H4 (cell line): ENCODE measurements around a stretch of chr15.

- RAMPAGE, long total RNA = no peak
These were observed 64.3 kb upstream of the AKAP13 start for GRCh38 chr15:85316029-85316514.

GRCh38 chr15:85379626-85380082, 749 bp upstream of the AKAP13 start:
- RAMPAGE, long total RNA = no peak

- RAMPAGE, long total RNA = no peak
These were observed 252 bp upstream of the AKAP13 start for GRCh38 chr15:85380232-85380469.

- RAMPAGE, long total RNA = no peak
These were observed 2.0 kb downstream of the AKAP13 start for GRCh38 chr15:85382326-85382824.

- RAMPAGE, long total RNA = no peak
These were observed 4.9 kb downstream of the AKAP13 start for GRCh38 chr15:85385272-85385661.

GRCh38 chr15:85457414-85457903, 77.1 kb downstream of the AKAP13 start:
- RAMPAGE, long total RNA = no peak

DNA sequence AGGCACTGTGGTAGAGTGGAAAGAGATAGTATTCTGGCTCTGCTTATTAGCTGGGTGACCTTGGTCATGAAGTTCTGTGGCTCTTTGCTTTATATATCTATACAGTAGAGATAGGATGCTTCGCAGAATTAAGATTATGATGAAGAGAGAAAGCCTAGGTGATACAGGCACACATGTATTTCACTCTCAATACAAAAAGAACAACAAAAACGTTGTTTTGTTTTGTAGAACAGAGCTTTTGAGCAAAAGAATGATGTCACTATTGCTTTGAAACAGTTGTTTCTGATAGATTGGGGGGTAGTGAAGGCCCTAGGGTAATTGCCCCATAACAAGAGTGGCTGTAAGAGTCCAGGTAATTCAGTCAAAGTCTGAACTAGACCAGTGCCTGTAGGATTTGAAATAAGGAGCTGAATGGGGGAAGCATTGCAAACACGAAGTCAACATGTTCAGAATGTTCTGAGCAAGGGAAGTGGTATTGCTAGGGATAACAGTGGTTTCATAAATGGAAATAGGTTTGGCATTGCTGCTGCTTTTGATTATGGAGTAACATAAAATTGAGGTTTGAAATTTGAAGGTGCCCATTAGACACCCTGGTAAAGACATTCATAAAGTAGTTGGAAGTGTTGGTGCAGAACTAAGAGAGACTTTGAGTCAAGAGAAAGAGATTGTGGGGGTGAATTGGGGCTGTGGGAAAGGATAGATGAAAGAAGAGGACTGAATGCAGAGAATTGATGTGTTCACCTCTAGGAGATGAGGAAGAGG, 188.4 kb downstream of the AKAP13 start:
- RAMPAGE, long total RNA = no peak

DNA sequence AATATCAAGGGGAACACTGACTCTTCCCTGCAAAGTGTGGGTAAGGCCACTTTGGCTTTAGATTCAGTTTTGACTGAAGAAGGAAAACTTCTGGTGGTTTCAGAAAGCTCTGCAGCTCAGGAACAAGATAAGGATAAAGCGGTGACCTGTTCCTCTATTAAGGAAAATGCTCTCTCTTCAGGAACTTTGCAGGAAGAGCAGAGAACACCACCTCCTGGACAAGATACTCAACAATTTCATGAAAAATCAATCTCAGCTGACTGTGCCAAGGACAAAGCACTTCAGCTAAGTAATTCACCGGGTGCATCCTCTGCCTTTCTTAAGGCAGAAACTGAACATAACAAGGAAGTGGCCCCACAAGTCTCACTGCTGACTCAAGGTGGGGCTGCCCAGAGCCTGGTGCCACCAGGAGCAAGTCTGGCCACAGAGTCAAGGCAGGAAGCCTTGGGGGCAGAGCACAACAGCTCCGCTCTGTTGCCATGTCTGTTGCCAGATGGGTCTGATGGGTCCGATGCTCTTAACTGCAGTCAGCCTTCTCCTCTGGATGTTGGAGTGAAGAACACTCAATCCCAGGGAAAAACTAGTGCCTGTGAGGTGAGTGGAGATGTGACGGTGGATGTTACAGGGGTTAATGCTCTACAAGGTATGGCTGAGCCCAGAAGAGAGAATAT, 200.5 kb downstream of the AKAP13 start:
- RAMPAGE, long total RNA = no peak

DNA sequence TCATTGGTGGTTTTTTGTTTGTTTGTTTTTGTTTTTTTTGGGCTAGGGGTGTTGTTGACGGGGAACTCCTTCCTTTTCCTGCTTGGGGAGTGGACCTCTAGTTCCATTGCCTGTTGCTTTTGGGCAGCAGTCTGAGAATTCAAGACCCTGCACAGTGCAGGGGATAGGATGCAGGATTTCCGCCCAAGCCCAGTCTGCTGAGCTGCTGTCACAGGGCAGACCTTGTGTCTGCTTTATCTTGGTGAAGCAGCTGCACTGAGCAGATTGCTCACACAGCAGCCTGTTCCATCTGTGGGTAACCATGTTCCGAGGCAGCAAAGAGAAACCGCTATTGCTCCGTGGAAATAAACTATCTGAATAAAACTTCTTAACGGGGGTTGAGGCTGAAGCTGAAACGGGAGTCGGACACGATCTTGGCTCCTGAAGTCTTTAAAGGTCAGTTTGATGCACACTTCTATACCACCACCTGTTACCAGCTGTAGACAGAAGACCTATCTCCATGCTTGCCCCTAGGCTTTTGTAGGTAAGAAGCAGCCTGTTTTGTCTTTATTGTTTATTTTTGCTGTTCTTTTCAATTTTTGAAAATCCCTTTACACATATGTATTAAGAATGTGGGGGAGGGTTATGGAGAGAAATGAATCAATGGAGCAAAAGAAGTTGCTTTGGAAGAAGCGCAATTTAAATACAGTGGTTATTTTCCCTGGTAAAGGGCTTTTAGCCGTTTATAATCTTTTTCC, 202.4 kb downstream of the AKAP13 start:
- RAMPAGE, long total RNA = no peak

DNA sequence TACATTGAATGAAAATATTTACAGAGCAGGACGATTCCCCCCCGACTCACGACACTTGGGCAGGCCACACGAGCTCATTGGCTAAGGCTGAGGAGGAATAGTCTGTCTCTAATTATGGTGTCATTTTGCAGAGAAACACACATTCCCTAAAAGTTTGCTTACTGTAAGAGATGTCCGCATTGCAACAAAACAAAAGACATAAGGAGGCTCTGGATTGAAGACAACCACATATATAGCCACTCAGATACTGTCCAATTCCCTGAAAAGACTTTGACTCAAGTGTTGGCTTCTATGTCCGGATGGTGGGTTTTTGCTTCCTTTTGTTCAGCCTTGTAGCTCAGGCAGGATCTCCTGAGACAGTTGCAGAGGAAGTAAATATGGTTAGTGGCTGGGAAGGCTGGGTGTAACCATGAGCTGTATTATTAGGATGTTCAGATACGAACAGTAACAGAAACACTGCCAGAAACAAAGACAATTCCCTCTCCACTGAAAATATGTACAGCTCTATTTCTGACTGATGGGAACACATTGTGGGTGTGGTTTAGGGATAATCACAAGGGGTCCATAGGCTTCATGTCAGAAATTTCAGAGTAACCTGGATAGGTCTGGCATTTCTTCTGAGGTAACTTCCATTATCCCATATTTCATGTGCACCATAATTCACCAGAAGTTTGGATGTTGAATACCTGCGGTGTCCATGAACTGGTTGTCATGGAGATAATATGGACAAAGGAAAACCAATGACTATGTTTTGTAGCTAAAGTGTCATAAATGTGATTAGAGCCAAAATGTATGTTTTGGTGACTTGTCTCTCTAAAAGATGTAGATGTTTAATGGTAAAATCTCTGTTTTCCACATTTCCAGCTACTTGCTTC, 170.2 kb downstream of the KLHL25 start:
- RAMPAGE, long total RNA = no peak

GRCh38 chr15:85649373-85649872, 145.3 kb downstream of the KLHL25 start:
- RAMPAGE, long total RNA = no peak

GRCh38 chr15:85689457-85690335, 105.0 kb downstream of the KLHL25 start:
- RAMPAGE, long total RNA = no peak

- RAMPAGE, long total RNA = no peak
These were observed 72.8 kb downstream of the KLHL25 start for GRCh38 chr15:85721785-85722435.

DNA sequence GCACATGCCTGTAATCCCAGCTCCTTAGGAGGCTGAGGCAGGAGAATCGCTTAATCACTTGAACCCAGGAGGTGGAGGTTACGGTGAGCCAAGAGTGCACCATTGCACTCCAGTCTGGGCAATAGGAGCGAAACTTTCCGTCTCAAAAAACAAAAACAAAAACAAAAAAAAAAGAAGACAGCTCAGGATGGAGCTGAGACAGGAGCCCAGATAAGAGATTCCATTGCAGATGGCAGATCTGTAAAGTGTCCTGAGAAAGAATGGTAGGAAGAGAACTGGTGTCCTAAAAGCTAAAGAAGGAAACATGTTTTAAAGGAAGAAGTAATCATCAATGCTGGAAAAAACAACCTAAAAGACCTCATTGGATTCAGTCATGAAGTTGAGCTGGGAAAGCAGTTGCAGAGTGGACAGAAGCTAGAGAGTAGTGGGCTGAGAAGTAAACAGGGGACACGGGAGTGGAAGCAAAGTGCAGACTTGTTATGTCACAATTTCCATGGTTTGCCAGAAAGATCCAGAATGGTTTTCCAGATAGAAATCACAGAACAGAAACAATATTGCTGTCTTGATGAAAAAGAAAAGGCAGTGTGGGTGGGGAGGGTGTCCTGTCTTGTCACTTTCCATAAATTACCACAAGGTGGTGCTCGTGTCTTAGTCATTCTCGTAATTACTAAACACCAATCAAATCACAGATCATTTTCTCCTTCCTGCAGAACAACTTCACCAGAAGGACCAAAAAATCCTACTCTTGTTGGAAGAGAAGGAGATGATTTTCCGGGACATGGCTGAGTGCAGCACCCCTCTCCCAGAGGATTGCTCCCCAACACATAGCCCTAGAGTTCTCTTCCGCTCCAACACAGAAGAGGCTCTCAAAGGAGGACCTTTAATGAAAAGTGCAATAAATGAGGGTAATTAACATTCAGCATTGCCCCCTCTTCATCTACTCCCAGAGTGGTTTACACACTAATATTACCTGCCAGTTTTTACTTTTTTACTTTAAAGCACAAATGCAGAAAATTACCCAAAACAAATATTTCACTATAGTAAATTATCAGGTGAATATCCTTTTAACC, 64.6 kb downstream of the KLHL25 start:
- RAMPAGE, long total RNA = no peak

DNA sequence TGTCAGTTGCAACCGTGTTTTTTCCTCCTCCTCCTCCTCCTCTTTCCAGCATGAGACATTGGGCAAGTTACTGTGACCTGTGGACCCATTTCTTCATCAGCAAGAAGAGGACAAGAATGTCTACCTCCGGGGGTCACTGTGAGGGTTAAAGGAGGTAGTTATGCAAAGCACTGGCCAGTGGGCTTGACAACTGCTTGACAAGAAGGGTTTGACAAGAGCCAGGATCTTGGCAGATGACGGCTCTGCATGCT, 37.2 kb downstream of the KLHL25 start:
- RAMPAGE, long total RNA = no peak

GRCh38 chr15:85777441-85778166, 17.1 kb downstream of the KLHL25 start:
- RAMPAGE, long total RNA = no peak

- RAMPAGE, long total RNA = no peak
These were observed 16.3 kb downstream of the KLHL25 start for GRCh38 chr15:85778231-85778967.

DNA sequence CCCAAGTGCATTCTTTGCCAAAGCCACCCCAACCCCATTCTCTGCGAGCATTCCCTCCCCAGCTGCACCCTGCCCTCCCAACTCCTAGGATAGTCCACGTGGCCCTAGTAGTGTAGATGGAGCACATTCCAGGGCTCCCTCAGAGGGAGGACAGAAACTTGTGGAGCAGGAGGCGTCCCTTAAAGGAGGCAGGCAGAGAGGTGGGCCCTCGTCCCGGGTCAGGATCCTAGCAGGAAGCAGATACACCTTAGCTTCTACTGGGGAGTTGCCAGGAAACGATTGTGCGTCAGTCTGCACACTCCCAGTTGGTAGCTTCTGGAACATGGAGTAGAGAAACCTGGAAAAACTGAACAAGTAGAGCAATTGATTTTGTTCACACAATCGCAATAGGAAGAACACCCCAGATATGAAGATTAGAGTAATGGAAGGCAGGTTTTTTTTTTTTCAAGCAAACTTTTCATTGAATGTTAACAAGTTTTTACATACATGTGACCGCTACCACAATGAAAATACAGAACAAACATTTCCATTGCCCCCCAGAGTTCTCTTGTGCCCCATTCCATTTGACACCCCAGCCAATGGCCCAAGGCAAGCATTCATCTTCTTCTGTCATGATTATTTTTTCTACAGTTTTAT, 44.0 kb upstream of the KLHL25 start:
- RAMPAGE, long total RNA = no peak

DNA sequence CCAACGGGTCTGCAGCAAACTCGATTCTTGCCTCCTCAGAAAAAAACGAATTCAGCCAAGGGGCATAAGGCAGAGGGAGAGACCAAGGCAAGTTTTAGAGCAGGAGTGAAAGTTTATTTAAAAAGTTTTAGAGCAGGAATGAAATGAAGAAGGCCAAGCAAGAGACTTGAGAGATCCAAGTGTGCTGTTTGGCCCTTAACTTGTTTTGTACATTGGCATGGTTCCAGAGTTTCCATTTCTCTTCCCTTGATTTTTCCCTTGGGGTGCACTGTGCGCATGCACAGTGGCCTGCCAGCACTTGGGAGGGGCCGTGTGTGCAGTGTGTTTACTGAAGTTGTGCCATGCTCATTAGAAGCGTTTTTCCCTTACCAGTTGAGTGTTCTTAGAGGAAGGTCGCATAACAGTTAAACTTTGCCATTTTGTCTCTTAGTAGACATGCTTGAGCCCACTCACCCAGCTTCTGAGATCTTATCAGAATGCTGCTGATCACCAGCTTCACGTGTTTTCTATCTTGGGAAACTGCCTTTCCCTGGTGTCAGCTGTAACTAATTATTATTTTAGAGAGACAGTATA, 512.7 kb downstream of the AGBL1 start:
- RAMPAGE, long total RNA = no peak

DNA sequence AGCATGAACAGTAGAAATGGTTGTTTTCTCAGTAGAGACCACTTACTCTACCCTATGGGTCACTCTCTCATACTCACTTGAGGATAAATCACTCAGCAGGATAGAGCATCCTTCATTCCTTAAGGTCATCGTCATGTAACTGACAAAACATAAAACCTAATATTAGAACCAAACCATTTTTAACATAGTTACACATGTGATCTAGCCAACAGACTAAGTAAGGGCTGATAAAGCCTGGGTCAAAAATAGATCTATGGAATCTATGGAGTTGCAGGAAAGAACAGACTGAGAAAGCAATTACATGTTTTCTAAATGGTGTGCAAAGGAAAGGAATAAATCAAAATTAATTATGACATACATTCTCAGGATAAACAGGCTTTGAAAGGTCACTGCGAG, 769.0 kb downstream of the NTRK3 start:
- RAMPAGE, long total RNA = no peak